Aortic smooth muscle cell (primary cell): ENCODE measurements around the genes DPRX, CACNG7, VSTM1 and OSCAR.

- RRBS: no CpG with 5 or more reads among the region's 7 CpGs
These were observed 25.0 kb downstream of the ZNF331 start for GRCh38 chr19:53562949-53563263.

DNA sequence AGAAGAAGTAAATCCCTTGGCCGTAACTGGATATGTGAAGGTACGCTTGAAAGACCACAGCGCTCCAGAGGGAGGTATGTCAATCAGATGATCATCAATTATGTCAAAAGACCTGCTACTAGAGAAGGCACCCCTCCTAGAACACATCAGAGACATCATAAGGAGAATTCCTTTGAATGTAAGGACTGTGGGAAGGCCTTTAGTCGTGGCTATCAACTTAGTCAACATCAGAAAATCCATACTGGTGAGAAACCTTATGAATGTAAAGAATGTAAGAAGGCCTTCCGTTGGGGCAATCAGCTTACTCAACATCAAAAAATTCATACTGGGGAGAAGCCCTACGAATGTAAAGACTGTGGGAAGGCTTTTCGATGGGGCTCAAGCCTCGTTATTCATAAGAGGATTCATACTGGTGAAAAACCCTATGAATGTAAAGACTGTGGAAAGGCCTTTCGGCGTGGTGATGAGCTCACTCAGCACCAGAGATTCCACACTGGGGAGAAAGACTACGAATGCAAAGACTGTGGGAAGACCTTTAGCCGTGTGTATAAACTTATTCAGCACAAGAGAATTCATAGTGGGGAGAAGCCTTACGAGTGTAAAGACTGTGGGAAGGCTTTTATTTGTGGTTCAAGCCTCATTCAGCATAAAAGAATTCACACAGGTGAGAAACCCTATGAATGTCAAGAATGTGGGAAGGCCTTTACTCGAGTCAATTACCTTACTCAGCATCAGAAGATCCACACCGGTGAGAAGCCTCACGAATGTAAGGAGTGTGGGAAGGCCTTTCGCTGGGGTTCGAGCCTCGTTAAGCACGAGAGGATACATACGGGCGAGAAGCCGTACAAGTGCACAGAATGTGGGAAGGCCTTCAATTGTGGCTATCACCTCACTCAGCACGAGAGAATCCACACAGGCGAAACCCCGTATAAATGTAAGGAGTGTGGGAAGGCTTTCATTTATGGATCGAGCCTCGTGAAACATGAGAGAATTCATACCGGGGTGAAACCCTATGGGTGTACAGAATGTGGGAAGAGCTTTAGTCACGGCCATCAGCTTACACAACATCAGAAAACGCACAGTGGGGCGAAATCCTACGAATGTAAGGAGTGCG is 39.2 kb downstream of the ZNF331 start:
- RRBS: no CpG with 5 or more reads among the region's 34 CpGs

DNA sequence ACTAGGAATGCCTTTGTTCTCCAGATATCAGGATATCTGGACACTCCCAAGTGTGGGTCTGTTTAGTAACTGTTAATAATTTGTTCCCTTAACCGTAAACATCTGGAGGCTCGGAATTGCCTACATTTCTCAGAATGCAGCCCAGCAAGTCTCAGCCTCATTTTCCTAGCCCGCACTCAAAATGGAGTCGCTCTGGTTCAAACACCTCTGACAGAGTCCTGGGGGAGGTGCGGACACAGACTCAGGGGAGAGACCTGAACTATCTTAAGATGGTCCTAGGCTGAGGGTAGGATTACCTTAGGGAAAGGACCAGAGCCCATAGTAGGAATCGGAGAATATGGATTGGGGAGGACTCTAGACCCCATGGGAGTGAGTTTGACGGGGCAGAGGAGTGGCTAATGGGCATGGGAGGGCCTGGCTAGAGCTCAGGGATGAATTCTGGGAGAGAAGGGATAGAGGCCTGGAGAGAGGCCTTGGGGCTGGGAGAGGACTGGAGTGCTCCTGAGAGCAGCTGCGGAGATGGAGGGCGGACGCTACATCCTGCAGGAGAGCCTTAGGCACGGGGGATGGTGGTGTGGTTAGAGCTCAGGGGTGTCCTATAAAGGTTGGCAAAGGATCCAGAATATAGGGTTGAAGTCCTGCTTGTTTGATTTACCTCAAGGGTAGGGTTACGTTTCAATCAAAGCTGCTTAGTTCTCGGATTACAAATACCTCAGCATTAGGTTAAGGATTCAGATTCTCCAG is 43.2 kb downstream of the ZNF331 start:
- RRBS: no CpG with 5 or more reads among the region's 13 CpGs

- RRBS: no CpG with 5 or more reads among the region's 19 CpGs
These were observed at the start of gene DPRX for GRCh38 chr19:53631583-53632258. DPRX (plus strand) TSS chr19:53631999.

- RRBS: no CpG with 5 or more reads among the region's 3 CpGs
These were observed 33.0 kb downstream of the DPRX start for GRCh38 chr19:53664853-53665207.

- RRBS: 3% methylated on average over 19 of the region's 63 CpGs
These were observed at the start of gene CACNG7 for GRCh38 chr19:53908876-53909702. CACNG7 (plus strand) TSS chr19:53909278.

GRCh38 chr19:53977956-53978850 is 13.2 kb upstream of the CACNG6 start:
- RRBS: 3% methylated on average over 23 of the region's 58 CpGs

GRCh38 chr19:54063683-54064067 is at the start of gene VSTM1:
VSTM1 (minus strand) TSS chr19:54063897.
- RRBS: 54% methylated on average over 3 of the region's 18 CpGs

GRCh38 chr19:54100542-54101088 is at the start of gene OSCAR:
OSCAR (minus strand) TSS chr19:54100803.
- RRBS: no CpG with 5 or more reads among the region's 6 CpGs

GRCh38 chr19:54154494-54155542 is 4.7 kb downstream of the LENG1 start:
- RRBS: 83% methylated on average over 7 of the region's 24 CpGs

DNA sequence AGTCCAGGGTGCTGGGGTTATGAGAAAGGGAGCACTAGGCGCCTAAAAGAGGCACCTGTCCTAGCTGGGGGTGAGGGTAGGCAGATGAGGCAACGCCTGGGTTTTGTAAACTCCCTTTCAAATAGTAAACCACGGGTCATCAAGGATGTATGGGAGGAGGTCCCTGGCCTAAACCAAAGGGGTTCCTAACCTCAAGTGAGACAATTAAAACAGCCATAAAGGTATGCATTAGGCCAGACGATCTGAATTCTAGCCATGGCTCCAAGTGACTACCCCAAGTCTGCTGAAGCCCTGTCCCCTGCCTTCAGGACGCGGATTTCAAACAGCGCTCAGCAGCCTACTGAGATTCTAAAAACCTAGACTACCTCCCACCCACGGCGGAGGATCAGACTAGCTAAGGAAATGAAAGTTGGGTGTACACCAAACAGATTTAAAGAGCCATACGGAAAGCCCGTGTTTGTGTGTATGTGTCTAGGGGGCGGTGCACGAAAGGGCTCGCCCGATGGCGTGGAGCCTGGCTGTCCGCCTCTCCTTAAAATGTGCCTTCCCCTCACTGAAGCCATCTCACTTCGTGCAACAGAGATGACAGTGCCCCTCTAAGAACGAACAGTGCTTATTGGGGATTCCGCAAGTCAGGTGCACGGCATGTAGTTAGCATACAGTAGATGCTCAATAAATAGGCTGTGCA is 831 bp downstream of the LENG1 start:
- RRBS: no CpG with 5 or more reads among the region's 21 CpGs

DNA sequence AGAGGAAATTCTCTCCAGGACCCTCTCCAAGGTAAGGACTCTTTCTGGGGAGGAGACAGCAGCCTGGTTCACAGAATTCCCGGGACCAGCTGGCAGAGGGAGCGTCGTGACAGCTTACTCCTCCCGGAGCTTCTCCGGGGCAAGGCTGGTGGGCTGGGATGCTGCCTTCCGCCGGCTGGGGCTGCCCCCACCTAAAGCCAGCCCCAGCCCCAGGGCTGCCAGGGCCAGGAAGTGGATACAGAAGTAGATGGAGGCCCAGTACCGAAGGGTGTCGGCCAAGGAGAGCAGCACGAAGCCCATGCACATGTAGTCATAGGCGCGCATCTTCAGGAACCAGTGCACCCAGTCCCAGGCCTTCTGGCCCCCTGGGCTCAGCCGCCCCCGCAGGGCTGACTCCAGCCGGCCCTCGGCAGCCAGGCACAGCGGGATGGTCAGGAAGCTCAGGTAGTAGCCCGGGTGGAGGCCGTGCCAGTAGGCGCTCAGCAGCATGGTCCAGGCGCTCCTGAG is 1.0 kb upstream of the TMC4 start:
- RRBS: 58% methylated on average over 8 of the region's 21 CpGs

- RRBS: 97% methylated on average over 3 of the region's 39 CpGs
These were observed 6.5 kb downstream of the RPS9 start for GRCh38 chr19:54206887-54207914.

DNA sequence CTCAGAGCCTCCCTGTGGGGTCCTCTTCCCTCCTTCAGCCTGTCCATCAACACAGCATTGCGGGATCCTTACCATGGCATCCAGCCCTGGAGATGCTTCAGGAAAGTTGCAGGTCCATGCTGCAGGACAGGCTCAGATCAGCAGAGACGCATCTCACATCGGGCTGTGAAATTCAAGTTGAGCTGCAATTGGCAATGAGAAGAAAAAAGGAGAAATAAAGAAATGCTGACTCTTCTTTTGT is 9.5 kb downstream of the LILRB2 start:
- RRBS: no CpG with 5 or more reads among the region's 3 CpGs

DNA sequence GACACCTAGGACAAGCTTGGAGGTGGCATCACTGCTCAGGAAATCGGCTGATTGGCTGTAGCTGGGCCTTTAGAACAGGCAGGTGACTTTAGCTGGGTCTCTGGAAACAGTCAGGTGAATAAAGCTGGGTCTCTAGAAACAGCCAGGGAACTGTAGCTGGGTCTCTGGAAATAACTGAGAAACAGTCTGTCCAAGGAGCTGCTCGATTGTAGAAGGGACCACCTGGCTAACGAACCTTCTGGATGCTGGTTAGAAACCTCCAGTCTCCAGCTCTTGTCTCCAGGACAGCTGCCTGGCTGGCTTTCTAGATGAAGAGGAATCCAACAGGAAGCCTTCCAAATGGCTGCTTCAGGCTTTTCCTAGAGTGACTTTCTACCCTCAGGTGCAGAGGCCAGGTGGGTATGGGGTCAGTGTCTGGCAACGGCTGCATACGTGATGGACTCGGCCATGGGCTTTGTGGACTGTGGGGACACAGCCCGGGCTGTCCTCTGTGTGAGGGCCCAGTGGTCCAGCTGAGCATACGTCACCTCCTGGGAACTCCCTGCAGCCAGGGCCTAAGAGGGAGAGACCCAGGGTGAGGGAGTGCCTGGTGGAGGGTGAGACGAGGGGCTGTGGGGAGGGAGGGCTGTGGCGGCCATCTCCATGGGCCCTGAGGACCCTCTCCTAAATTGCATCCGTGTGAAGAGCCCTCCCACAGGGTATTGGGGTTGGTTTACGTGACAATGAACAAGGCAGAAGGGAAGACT is 9.7 kb downstream of the LAIR1 start:
- RRBS: no CpG with 5 or more reads among the region's 12 CpGs

DNA sequence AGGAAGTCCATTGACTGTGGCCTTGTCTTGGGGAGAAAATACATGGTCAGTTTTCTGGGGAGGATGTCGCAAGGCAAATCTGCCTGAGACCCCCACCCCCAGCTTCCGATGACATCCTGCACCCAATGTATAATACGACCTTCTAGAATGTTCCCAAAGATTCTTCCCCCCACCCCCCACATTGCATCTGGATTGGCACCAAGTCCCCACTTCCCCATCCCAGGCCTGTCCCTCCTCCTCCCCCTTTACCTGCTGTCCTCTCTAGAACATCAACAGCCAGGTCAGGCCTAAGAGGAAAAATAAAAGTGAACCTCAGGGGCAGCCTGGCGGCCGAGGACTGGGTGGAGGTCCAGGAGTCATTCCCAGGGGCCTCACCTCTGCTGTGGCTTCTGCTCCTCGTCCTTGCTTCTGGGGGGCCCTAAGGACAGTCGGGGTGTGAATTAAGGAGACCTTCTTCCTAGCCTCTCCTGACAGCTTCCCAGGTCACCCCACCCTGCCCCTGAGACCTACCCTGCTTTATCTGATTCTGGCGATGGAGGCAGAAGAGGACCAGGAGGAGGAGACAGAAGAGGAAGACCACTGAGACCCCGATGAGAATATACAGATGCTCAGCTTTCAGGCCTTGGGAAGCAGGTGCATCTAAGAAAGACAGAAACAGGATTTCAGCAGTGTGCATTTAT is 8.6 kb downstream of the LAIR1 start:
- RRBS: no CpG with 5 or more reads among the region's 9 CpGs

DNA sequence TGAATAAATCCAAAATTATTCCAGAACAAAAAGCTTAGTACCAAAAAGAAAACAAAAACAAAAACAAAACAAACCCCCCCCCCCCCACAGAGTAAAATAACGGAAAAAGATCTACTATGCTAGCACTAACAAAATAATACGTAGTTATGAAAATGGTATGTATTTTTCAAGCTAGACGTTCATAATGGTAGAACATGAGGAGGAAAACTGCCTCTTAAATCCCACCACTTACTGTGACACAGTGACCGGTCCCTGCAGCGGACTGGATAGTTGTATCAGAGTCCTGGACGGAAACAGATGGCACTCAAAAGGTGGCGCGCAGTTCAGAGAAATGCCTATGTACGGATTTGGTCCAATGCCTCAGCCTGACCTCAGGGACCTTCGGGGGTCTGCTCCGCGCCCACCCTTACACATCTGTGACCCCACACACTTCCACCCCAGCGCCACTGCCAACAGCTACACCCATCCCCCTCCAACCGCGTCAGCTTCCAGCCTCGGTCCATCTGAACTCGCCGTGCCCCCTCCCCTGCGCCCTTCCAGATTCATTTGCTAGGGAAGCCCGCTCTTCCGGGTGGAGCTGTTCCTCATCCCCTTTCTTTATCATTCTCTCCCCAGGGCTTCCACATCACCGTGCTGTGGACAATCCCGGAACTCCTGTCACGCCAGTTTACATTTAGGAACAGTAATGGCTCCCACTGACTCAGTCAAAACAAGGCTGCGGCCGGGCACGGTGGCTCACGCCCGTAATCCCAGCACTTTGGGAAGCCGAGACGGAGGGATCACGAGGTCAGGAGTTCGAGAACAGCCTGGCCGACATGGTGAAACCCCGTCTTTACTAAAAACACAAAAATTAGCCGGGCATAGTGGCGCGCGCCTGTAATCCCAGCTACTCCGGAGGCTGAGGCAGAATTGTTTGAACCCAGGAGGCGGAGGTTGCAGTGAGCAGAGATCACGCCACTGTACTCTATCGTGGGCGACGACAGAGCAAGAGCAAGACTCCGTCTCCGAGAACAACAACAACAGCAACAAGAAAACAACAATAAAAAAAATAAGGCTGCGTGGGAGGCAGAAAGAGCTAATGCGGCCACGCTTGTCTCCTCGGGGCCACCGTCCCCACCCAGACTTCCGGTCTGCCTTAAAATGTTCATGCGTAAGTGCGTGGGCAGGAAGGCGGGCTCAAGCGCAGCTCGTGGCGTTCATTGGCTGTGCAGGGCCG is 658 bp upstream of the LENG8 start:
- RRBS: 2% methylated on average over 6 of the region's 60 CpGs

DNA sequence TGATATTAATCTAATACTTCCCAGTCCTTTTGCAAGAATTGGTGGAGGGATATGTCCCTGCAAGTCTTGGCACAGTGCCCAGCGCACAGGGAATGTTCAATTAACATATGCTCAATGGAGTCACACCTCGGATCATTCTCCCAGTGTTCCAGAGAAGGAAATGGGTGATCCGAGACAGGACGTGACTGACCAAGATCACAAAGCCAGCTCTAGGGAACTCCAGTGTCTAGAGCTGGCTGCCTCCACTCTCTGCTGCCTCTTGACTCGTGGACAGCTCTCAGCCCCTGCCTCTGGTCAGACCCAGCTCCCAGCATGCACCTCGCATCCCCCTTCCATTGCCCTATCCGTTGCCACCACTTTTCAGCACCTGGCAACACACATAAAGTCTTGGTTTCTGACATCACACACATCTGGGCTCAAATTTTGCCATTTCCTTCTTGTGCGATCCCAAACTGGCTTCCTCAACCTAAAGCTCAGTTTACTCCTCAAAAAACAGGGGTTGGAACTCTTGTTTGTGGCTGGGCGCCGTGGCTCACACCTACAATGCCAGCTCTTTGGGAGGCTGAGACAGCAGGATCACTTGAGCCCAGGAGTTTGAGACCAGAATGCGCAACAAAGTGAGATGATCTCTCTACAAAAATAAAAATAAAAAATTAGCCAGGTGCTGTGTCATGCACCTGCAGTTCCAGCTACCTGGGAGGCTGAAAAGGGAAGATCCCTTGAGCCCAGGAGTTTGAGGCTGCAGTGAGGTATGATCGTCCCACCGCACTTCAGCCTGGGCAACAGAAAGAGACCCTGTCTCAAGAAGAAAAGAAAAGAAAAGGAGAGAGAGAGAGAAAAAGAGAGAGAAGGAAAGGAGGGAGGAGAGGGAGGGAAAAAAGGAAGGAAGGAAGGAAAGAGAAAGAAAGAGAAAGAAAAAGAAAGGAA is 3.3 kb downstream of the CDC42EP5 start:
- RRBS: no CpG with 5 or more reads among the region's 13 CpGs

GRCh38 chr19:54627877-54628281 is 2.4 kb upstream of the LILRB1 start:
- RRBS: no CpG with 5 or more reads among the region's 5 CpGs

DNA sequence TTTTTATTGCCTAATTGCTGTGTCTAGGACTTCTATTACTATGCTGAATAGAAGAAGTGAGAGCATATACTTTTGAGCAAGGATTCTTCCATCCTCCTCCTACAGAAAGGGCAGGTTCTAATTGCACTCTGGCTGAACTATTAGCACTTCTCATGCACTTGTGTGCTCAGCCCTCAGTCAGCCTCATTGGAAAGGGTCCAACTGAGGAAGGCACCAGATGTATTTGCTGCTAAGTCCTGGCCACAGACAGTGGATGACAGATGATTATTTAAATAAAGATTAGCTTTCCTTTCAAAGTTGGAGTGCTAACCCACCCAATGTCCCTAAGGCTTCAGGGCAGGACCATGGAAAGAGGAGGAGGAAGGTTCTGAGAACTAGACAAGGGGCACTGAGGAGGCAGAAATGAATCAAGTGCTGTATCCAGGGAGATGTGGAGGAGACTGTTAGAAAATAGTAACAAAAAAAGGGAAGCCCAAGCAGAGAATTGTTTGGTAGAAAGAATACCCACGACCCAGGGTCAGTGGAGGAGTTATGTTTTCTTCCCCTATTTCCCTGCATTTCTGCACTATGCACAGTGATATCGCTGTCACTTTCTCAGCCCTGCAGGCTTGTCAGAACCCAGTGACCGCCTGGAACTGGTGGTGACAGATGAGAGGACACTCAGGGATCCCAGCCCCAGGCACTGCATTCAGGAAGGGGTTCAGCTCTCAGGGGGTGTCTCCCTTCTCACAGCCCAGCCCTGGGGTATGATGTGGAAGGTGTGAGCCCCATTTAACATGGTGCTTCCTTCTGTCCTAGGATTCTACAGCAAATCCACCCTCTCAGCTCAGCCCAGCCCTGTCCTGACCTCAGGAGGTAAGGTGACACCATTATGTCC is 8.1 kb downstream of the LILRB4 start:
- RRBS: no CpG with 5 or more reads among the region's 3 CpGs